Endothelial cell (in vitro differentiated cells): Measurements from ENCODE around the gene ZBTB16.

GRCh38 chr11:114059288-114060089 is at the start of gene ZBTB16:
TSS of gene ZBTB16 (plus strand) at chr11:114059711.
- PRO-cap, result bidirectional peak, plus-strand start at chr11:114059714, minus-strand start at chr11:114059412

DNA sequence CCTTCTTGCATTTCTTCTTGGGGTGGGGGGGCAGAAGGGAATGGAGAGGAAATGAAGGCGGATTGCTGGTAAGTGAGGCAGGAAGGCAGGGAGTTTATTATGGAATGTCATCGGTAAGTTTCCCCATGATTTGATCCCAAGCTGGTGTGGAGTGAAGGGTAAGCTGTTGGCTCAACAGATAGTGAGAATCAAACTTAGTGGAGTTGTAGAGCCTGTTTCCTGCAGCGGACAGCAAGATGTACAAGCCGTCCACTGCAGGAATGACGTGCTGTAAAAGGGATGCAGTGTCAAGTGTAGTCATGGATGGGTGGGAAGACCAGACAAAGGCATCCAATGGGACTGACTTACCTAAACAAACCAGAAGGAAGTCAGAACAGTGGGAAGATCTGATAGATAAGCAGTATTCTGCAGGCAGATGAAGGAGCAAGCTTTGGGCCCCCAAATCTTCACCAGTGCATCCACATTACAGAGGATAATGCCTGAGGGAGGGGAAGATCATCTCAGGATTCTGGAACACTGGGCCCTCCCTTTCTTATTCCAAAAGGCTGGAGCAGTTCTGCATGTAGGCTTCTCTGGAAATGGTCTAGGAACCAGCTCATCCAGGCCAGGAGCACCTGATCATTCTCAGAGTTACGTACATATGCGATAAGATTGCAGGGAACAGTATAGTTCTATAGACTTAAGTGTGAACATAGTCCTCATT is 8.9 kb downstream of the ZBTB16 start:
- PRO-cap, result no peak

DNA sequence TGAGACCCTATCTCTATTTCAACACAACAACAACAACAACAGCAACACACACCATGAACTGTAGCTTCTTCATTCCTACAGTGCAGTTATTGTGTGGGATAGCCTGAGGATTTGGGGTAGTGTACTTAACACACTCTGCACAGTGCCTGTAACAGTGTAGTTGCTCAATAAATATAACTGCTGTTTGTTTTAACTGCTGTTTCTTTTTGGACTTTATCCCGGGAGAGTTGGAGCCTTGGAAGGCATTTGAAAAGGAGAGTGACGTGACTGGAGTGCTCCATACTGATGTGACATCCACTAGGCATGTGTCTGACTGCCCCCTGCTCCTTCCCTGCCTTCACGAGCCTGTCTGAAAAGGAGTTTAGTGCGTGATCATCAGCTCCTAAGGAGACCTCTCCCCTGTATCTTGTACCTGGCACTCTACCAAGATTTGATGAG is 22.8 kb downstream of the ZBTB16 start:
- PRO-cap, result no peak

- PRO-cap, result no peak
Measured at GRCh38 chr11:114116689-114117247, 57.3 kb downstream of the ZBTB16 start.

DNA sequence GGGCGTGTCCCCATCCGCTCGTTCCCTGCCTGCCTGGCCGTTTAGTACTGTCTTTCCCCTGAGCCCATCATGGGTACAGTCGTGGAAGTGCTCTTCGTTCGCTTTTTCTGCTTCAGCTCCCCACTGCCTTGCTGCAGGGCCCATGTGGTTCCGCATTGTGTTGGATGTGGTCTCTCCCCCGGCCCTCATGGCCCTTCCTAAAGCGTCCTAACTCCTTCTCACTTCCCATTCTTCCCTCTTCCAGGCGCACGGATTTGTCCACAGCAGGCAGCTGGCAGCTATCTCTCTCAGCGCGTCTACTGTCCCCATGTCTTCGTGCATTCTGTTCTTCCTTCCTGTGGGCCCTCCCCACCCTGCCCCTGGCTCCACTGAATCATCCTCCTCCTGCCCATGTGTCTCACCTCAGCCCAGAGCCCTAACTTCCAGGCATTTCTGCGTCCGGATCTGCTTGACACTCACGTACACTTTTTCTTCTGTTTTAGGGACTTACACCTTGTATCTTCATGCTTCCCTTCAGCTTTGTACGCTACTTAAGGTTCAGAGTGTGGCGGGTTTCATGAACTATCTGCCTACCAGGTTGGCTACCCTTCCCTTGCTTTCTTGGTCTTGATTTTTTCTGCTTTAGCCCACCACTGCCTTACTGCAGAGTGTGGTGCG is 98.2 kb downstream of the ZBTB16 start:
- PRO-cap, result no peak

DNA sequence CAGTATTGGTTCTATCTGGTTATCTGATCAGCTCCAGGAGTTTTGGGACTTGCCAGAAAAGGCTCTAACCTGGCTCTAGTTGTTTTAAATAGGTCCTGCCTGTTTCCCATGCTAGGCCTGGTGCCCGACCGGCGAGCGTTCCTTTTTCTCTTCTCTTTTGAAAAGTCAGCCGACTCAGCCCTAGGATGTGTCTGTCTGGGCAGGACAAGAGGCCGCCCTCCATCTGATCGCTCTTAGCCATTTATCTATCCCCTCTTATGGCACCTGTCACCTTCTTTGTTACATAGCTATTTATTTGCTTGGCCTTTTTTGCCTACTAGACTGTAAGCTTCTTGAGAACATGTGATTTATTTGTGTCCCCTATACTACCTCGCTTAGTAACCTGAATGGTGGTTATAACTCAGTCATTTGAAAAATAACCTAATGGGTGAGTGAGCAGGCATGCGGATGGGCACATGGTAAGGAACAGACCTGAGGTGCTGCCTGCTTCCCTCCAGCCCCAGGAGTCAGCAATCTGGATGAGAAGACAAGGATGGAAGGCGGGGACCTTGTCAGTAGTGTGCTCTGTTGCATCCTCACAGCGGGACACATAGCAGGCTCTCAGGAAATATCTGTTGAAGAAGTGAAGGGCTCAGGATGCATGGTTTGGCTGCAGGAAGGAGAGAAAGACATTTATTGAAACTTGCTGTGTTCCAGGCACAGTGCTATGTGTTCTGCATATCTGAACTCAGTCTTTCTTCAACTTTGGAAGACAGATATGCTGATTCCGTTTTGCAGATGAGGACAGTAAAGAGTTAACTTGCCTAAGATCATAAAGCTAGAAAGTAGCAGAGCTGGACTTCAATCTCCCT is 108.5 kb downstream of the ZBTB16 start:
- PRO-cap, result no peak

DNA sequence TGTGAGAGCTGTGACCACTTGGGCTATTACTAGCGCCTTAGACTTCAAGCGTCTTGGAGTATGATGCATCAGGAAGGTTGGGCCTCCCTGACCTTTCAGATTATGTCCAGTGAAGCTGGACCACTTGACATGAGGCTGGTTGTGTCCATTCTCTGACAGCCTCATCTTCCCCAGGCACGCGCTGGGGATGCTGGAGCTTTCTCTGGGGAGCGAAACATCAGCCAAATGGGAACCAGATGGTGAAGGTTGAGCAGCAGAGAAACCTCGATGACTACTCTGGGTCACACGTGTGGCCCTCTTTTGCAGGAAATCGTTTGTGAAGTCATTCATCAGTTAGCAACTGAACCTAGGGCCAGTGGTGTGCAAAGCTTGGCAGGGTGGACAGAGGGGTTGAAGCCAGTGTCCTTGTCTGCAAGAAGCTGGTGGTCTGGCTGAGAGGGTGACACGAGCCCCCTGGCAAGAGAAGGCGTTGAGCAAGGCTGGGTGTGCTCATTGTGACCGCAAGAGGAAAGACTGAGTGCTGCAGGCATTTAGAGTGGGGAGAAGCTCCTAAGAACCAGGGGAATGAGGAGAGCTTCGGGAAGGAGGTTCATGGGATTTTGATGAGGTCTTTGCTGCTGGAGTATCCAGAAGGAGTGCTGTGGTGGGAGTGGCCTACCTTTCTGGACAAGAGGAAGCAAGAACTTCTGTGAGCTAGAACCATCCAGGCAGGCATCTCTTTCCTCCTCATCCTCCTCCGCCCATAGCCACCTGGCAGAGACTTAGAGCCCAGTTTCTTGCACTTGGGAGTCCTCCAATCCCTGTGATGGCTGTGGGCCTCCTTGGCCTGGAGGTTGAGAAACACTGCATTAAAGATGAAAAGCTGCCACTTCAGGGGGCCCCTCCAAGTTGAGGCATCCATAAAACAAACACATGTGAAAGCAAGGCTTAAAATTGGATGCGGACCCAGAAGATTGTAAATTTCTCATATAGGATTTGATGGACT is 110.0 kb downstream of the ZBTB16 start:
- PRO-cap, result no peak

DNA sequence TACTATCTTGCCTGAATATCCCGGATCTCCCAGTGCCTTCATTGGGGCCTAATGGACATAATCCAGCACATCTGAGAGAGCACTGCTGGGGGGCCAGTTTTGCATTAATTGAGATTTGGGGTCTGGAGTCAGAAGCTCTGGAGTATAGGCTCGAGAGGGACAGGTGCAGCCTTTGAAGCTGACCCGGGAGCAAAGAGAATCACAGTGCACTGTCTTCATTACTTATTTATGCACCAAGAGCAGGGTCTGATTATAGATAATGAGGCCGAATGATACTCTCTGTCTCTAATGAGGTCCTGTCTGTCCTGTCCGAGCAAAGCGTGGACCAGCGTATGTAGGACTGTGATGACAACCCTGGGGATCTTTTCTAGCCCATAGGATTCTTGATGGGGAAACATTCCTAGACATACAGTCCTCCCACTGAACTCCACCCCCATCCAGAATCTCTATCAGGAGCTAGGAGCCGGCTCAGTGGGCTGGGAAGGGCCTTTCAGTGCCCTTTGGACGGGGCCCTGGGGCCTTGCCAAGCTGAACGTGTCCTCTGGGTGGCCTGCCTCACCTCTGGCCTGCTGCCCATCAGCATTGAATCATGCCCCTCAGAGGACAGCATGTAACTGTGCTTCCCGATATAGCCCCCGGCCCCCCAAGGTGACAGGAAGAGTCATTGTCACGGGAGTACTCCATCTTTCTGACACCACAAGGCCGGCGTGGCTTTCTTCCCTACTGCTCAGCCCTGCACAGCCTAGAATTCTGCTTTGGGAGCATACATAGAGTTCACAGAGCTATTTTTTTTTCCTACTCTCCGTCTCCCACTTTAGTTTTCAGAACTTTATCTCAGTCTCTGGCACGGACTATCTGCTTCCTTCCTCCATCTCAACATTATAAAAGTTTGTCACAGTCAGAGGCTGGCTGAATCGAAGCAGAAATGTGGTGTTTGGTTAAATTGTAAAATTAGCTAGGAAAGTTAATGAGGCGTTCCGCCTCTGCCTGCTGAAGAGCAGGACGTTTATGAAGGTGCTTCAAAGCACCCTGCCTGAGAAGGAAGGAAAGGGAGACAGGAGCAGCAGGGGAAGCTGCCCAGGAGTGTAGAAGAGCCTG is 111.8 kb downstream of the ZBTB16 start:
- PRO-cap, result no peak

DNA sequence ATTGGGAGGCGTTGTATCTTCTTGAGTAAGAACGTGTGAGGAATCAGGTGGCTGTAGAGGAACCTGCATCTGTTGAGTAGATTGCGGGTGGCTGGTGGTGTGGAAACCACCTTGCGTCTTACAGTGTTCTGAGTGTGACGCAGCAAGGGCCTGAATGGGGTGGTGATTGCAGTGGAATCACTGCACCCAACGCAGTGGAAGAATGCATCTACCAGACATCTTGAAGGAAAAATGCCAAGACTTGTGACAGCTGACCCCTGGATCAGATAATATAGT is 110.7 kb upstream of the NNMT start:
- PRO-cap, result no peak

DNA sequence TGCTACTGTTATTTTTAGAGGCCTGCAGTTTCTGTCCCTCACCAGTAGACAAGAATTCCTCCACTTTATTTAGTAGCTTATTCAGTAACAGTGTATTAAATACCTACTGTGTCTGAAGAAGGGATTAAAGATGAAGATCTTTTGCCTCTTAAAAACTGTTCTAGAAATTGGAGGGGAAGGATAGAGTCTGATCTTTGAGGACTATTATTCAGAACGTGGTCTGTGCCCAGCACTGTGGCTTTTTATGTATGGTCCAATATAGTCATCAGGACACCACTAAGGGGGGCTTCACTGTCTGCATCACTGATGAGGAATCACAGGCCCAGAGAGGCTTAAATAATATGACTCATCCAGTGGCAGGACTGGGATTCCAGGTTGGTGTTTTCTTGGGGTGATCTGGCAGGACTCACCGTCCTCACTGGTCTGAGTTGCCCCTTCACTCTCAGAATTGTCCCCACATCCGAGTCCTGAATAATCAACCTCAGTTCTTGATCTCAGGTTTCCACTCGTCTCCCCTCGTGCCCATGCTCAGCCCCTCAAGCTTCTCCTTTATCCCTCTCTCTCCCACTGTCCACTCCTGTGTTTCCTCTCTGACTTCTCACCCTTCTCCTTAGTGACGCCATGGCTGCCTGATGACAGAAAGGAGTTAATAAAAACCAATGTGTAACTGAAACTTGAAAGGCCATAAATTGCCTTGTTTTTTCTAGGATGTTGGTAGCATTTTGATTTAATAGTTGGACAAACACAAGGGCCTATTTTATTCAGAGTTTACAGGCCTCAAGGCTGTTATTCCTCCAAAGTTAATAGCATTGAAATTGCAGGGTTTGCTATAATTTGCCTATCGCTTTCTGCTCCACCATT is 95.7 kb upstream of the NNMT start:
- PRO-cap, result no peak

DNA sequence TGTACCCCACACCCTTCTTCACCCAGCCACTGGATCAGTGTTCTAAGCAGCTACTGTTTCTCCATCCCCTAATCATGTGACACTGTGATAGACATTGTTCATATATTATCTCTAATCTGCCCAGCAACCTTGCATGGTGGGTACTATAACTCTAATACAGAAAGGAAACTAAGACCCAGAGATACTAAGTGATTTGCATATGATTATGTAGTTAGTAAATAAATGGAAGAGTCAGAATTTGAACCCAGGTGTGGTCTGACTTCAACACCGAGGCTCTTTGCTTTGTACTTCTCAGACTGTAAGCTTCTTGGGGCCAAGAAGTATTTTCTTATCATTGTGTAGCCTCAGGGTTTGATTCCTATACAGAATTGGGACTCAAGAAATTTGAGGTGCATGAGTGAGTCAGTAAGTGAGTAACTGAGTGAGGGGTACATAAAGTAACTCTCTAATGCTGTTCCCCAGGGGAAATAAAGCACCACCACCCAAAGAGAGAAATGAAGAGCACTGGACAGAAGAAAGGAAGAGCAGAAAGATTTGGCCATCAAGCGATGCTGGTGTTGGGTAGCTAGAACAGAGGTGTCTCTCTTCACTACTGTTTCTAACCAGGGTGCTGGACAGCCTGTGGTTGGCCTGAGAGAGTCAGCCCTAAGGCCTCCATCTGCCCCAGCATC is 70.3 kb upstream of the NNMT start:
- PRO-cap, result no peak

GRCh38 chr11:114252450-114253404 is 43.5 kb upstream of the NNMT start:
- PRO-cap, result no peak

GRCh38 chr11:114291184-114292212 is 4.7 kb upstream of the NNMT start:
- PRO-cap, result no peak

DNA sequence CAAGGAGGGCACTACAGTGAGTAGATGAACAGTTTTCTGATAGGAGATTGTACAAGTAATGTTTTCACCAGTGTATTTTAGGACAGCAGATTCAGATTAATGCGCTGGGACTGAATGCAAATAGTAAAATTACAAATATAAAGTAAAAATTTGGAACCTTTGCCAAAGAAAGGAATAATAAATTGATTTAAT is 1.1 kb downstream of the C11orf71 start:
- PRO-cap, result no peak

- PRO-cap, result no peak
Measured at GRCh38 chr11:114401589-114402064, 1.2 kb downstream of the RBM7 start.

DNA sequence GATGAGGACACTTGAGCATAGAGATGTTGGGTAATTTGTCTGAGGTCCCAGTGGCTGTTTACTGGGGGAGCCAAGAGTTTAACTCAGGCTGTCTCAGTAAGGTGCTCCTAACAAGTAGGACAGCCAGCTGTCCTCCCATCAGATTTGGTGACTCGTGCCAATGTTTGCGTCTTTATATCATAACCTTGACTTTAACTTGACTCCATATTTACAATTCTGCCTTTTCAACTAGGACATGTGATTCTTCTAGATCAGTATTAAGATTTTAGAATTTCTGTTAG is 1.8 kb downstream of the REXO2 start:
- PRO-cap, result no peak

GRCh38 chr11:114668212-114668437 is 10.2 kb upstream of the NXPE2 start:
- PRO-cap, result no peak

DNA sequence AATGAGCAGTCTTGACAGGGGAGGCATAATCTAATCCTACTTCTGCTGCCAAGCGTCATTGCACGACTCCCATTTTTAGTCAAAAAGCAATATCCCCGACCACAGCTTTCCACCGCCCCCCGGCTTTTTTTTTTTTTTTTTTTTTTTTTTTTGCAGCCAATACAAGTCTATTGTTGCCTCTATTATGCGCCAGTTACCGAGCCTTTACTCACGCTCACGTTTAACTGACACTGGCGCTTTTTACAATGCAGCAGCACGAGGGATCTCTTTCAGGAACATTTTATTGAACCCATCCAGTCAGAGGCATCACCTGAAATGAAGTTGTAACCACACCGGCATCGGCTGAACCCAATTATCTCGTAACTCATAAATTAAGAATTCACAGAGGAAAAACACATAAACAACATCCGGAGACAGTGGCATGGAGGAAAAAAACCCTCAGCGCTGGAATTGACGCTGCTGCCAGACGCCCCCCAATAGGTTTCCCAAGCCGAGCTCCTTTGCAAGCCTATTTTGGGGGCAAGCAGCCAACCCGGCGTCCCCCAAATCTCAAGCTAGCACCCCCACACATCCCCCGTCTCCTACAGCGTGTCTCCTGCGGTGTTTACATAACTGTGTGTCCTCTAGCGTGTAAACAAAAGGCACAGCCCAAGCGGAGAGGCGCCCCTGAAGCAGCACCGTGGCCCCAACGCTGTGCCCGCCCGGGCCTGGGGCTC is 1.9 kb downstream of the CADM1 start:
- PRO-cap, result bidirectional peak, plus-strand start at position 449 of the sequence, minus-strand start at position 317 of the sequence

DNA sequence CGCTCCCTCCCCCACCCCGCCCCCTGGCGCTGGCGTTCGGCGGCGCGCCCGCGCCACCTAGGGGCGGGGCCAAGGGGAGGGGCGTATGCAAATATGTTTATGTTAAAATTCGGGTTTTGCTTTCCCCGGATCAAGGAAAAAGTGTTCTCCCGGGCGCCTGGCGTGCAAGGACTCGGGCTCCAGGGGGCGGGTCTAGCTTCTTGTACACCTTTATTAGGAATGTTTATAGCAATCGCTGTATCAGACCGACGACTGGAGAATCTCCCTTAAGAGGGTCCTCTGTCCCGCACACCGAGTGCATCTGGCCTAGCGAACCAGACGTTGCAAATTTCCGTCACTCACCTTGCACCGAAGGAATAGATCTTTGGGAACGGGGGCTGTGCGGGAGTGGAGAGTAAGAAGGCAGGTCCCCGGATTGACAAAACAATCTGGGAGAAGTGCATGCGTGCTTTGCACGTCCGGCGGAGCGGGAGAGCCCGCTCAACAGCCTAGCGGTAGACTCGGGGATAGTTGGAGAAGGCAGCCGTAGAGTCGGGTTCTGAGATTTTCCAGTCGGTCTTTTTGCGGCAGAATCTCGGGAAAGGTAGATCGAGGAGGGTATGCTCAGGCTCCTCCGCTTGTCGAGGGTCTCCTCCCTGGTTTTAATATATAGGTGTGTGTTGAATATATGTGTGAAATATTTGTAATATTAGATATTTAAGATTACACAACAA is 482 bp upstream of the CADM1 start:
- PRO-cap, result bidirectional peak, plus-strand start at position 240 of the sequence, minus-strand start outside the sequence; bidirectional peak, plus-strand start at position 569 of the sequence, minus-strand start at position 417 of the sequence

GRCh38 chr11:115658869-115660134 is 155.1 kb upstream of the CADM1 start:
- PRO-cap, result bidirectional peak, plus-strand start at chr11:115659821, minus-strand start at chr11:115659792